REH cell (cell line): Measurements from ENCODE around the gene KHDRBS2.

DNA sequence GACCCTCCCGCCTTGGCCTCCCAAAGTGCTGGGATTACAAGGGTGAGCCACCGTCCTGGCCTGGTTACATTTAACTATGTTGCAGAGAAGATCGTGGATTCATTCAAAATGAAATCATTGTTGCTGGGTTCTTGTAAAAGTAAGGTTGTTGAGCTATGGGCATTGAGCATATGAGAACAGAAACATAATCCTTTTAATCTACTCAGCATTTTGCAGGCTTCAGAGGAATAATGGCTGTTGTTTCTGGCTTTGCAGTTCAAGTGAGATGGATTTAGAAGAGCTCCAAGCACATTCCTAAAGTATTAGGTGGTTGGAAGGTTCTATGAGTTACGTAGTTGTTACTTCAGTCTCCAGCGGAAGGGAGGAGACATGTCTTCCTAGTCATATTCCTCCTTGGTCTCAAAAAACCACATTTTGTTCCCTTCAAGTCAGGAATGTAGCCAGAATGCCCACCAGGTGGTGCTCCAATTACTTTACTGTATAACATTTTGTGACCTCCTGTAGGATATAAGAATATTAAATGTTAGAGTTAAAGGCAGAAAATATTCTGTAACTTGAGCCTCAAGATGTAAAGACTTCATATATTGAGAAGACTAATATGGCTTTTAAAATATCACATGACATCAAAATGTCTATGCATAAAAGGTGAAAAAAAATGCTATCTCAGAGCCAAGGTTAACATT, 45.8 kb upstream of the RAB23 start:
- PRO-cap: no peak

- PRO-cap: no peak
Observed at GRCh38 chr6:57815991-57816312, 498.5 kb downstream of the PRIM2 start.

DNA sequence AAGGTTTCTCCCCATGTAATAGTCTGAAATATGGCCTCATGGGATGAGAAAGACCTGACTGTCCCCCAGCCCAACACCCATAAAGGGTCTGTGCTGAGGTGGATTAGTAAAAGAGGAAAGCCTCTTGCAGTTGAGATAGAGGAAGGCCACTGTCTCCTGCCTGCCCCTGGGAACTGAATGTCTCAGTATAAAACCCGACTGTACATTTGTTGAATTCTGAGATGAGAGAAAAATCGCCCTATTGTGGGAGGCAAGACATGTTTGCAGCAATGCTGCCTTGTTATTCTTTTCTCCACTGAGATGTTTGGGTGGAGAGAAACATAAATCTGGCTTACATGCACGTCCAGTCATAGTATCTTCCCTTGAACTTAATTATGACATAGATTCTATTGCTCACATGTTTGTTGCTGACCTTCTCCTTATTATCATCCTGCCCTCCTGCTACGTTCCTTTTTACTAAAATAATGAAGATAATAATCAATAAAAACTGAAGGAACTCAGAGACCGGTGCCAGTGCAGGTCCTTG, 1630.6 kb downstream of the KHDRBS2 start:
- PRO-cap: no peak

- PRO-cap: no peak
Observed at GRCh38 chr6:62285382-62286293, at the start of gene KHDRBS2. Gene KHDRBS2, minus strand, starts transcription at chr6:62286225.

DNA sequence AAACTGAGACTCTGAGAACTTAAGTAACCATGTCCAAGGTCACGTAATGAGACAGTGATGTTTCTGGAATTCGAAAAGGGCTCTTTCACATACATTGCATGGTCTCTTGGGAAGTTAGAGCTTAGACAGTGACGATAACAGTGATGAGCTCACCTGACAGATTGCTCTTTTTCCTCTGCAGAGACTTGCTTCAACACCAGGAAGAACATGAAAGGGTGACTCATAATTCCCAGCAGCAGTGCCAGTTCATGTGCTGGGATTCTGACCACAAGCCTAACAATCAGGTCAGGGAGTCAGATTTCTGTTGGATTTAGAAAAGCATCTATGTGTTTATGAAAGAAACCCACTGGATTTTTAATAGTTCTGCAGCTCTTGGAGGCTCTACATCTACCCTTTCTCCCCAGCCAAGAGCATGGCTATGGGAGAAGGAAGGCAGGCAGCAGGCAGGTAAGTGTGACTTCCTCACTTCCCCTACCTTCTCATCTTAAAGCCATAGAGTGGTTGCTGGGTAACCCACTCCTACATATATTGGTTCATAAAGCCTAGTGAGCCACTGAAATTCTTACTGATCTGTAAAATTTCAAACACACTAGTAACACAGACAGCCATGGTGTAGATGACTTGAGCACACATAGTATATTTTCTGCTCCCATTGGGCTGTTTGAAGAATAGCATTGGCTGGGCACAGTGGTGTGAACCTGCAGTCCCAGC, 44.5 kb upstream of the PTP4A1 start:
- PRO-cap: no peak

DNA sequence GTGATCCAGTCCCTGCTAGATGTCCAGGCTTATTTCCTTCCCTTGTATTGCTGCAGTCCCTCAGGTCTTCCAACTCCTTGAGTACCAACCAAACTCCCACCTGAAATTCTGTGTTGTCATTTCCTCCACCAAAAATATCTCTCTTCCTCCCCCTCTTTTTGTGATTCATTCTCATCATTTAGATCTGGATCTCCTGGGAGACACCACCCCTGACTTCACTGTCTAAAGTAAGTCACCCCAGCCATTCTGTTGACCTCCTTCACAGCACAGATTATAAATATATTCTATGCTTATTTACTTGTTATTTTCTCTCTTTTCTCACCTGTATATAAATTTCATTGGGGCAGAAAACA, 9.0 kb upstream of the PTP4A1 start:
- PRO-cap: no peak

GRCh38 chr6:63571269-63572407, 642 bp upstream of the PTP4A1 start:
- PRO-cap: bidirectional peak, plus-strand start at chr6:63572549, minus-strand start at chr6:63572328

- PRO-cap: no peak
Observed at GRCh38 chr6:63574329-63574824, 2.1 kb downstream of the PTP4A1 start.

GRCh38 chr6:63577820-63578239, 5.5 kb downstream of the PTP4A1 start:
- PRO-cap: no peak

GRCh38 chr6:63691579-63692177, 56.1 kb downstream of the PHF3 start:
- PRO-cap: no peak

DNA sequence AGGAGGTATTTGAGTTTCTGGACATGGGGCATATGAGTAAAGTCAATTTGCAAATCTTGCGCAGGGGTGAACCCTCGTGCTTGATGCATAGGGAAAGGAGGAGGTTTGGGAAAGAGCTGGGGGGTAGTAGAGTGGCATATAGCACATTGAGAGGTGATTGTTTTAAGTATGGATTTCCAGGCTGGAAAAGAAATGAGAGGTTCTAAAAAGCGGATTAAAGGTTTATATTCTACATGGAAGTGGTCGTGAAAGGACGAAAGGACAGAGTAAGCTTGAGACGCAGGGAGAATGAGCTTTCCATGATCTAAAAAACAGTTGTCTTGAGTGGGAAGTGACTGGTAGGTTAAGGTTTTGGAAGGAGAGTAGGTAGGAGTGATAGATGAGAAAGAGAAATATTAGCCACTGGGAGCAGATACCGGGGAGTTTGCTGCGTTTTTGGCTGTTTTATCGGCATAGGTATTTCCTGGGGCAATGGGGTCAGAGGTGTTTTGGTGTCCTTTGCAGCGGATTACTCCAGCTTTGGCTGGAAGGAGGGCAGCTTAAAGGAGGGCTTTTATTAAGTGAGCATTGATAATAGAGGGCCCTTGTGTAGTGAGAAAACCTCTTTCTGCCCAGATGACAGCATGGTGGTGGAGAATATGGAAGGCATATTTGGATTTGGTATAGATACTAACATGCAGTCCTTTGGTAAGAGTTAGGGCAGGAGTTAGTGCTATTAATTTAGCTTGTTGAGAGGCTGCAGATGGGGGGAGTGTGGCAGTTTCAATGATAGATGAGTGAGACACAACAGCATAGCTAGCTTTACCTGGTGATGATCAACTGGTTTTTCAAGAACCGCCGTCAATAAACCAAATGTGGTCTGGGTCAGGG, 750.5 kb upstream of the ADGRB3 start:
- PRO-cap: no peak

GRCh38 chr6:68038869-68039541, 596.1 kb upstream of the ADGRB3 start:
- PRO-cap: no peak

GRCh38 chr6:68575866-68576446, 59.1 kb upstream of the ADGRB3 start:
- PRO-cap: unidirectional peak, plus-strand start at chr6:68575929; bidirectional peak, plus-strand start at chr6:68576376, minus-strand start at chr6:68576159

- PRO-cap: no peak
Observed at GRCh38 chr6:68635693-68636237, 683 bp downstream of the ADGRB3 start.

DNA sequence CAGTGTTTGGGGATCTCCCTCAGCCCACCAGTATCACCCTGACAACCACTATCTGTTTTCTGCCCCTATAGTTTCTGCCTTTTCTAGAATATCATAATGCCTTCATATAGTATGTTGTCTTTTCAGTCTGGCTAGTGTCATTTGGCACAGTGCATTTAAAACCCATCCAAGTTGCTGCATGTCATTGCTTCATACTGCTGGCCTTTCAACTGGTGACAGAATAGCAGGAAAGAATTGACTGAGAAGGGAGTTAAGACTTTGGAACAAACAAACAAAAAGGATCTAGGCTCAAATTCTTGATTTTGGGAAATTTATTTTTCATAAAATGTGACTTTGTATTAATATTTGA, 4.5 kb downstream of the LMBRD1 start:
- PRO-cap: no peak

DNA sequence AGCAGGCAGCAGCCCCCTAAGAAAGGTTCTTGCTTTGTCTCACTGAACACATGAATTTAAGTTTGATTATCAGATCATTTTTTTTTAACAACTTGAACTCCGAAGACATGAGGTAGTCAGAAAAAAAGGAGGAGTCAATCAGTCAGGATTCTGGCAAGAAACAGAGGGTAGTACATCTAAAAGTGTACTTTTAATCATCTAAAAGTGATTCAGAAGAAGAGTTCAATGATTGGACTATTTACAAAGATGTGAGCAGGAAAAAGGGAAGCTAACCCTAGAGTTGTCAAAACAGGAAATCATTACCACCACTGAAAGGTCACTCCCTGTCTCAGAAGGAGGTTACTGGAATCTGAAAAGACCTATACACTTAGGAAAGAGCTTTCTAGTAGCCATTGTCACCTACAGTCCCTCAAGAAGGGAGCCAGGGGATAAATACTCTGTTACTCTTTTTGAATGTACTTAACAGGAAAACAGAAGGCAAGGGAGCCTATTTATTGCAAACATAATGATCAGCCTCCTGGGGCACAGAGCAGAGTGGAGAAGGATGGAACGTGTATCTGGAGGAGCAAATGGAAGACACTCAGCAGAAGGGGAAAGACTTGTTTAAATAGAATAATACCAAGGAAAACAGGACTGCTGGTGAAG, 16.7 kb upstream of the LMBRD1 start:
- PRO-cap: bidirectional peak, plus-strand start at position 362 of the sequence, minus-strand start at position 250 of the sequence

GRCh38 chr6:70955660-70956231, 1.1 kb downstream of the B3GAT2 start:
- PRO-cap: no peak

- PRO-cap: no peak
Observed at GRCh38 chr6:71367591-71368296, 79.1 kb downstream of the OGFRL1 start.

DNA sequence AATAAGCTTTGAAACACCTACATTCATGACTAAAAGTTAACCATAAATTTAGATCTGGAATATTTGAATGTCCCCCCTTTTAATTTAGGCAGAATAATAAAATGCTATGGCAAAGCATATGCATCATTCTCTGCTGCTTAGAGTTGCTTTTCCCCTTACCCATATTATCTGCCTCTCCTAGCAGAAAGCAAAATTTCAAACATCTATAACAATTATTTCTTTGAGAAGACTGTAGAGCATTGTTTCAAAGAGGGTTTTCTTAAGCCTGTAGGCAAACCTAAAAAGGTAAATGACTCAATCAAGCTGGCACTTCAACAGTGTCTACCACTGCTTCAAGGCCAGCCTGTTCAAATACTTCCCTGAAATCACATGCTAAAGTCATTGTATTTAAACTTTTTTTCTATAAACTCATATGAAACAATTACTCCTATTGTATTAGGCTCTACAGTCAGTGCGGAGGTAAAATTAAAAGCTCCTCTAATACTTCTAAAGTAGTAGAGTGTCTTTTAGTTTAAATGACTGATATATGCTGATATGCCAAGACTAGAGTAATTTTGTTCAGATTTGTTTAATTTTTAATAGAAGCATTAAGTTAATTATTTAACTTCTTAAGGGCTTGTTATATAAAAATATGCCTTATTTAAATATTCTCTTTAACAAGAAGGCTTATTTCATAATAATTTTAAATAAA, 87.1 kb downstream of the OGFRL1 start:
- PRO-cap: no peak

DNA sequence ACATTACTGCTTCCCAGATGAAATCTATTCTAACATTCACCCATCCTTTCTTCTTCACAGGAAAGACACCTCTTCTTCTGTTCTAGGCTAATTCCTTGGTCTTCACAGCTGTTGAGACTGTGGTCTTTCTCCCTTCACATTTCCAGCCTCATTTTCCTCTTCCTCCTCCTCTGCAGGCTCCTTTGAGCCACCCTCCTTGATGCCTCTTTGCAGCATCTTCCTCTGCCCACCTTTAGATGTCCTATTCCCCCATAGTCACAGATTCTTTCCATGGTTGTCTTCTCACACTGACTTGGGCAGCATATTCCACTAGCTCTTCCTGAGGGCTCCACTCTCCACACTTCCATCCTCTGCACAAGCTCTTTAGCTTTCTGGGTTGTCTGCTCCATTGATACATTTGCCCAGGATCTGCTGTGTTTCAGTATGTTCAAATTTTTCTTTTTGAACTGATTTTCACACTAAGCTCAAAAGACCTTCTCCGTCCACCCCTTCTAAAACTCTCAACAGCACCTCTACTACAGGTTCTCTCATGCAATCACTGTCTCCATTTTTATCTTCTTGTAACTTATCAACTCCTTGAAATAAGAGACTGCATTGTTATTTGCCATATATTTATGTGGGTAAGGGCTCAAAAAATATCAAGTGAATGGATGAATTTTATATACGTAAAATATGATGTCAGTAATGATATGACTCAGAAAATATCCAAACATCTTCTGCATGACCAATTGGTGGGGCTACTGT, 103.3 kb downstream of the OGFRL1 start:
- PRO-cap: no peak